Neural progenitor cell (in vitro differentiated cells): Measurements from ENCODE around the gene SGK1.

DNA sequence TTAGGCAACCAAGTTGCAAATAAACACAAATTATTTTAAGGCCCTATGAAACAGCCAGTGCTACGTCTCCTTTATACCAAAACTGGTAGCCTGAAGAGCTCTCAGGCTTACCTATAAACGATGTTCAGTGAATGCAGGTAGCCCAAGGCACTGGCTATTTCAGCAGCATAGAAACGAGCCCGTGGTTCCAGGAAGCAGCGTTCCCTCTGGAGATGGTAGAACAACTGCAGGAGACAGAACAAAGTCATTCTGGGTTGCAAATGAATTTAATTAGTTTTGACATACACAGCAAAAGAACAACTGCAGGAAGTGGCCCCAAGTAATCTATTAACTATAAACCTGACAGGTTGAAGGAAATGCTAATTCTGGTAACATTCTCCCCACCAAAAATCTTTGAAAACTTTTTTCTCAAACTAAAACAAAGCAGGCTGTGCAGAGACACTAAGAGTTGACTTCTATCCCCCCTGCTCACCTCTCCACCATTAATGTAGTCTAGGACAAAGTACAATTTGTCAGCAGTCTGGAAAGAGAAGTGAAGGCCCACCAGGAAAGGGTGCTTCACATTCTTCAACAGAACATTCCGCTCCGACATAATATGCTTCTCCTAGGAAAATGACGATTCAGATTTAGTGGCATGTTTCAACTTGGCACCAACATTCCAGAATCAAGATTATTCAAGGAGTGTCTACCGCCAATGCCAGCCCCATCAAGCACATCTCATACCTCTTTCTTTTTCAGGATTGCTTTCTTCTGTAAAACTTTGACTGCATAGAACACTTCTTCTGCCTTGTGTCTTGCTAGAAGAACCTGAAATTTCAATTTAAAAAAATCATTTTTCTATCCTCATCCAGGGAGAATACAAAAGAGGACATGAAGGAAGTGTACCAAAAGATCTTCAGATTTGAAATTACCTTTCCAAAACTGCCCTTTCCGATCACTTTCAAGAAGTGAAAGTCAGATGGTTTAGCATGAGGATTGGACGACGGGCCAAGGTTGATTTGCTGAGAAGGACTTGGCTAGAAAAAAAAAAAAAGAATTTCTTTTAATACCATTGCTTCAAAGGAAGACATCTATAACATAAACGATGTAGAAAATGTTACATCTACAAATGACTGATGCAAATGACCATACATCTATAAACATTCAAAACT, 120.5 kb upstream of the SLC2A12 start:
- RAMPAGE, long total RNA, result no peak

DNA sequence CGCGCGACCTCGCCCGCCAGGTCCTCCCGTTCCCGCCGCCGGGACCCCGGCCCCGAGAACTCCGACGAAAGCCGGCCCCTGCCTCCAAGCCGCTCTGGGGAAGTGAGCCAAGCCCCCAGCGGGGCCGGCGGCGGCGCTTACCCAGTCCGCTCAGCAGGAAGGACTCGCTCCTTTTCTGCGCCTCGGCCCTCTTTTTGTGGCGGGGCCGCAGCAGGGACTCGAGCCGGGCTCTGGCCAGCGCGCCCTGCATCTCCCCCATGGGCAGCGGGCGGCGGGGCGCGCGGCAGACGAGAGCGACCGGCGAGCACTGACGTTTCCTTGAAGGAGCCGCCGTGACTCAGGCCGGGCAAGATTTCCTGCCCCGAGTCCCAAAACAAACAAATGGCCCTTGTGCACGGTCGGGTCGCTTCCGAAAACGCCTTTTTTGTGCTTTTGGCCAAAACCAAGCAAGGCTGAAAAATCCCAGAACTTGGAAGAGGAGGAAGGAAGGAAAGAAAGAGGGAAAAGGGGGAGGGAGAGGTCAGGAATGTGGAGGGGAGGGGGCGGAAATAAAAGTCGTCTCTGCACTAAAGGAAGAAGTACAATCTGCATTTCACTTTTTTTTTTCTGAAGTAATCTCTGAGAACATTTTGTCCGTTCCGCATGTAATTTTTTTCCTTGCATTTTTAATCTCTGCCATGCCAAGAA, 123.1 kb upstream of the SLC2A12 start:
- RAMPAGE, long total RNA, result no peak

DNA sequence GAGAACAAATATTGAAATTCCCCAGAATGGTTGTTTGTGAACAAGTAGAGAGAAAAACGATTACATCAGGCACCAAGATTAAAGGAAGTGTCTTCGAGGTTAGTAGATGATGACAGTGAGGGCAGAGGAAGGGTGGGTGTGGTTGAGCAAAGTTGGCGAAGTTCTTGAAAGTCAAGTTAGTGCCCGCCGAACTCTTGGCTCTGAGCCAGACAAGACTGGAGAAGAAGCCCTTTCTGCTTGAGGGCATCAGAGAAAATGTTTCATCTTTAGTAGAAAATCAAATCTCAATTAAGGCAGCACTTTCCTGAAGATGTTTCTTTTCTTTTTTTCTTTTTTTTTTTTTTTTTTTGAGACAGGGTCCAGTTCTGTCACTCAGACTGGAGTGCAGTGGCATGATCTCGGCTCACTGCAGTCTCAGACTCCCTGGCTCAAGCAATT, 77.2 kb downstream of the SGK1 start:
- RAMPAGE, long total RNA, result no peak

DNA sequence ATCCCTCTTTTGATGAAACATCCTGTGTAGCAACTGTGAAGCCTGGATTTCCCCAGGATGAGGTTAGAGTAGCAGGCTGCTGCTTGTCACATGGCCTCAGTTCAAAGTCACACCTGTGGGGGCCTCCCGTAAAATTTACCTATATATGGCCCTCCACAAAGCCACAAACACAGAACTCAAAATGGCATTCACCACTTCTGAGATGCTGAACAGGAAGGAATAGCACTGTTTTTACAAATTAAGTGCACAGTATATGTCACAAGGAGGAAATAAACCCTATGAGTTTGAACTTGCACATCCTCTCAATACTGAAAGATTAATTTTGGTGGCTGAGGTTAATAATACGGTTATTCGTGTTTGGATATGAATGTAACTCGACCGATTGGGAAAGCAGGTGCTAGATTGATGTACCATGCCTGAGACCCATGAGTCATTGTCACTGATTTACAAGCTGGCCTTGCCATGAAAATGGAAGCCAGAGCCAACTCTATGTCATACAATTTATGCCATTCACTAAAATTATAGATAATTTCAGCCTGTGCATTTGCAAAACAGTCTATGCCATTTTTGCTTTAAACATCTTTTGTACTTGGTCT, 70.5 kb downstream of the SGK1 start:
- RAMPAGE, long total RNA, result no peak

DNA sequence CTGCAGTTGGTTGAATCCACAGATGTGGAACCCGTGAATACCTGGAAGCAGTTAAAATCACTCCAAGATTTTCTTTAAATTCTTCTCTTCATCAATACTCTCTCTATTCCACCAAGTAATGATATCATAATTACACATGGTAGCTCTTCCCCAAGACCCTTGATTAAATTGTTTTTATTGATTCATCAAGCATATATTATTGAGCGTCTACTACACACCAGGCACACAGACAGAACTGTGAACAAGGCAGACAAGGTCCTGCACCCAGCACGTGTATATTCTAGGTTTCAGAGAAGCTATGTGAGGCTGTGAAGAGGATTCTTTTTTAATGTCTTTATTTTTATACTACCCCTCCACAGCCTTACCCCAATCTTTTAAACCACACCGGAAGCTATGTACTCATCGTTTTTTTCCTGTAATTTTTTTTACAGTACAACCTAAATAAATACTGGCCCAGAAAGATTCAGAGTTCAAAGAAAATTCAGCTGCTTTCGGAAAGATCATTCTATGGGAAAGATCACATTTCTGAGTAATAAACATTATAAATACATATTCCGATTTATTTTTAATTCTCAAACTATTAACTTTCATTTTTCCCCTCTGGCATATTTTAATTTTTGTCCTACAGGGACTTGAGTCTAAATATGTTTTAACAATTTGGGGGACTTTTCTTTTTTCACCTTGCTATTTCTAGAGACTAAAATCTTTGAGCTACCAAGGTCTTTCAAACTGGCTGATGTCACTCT, 10.0 kb downstream of the SGK1 start:
- RAMPAGE, long total RNA, result no peak

- RAMPAGE, long total RNA, result no peak
Observed at GRCh38 chr6:134317345-134318276, at the start of gene SGK1. TSS of gene SGK1 (minus strand) at chr6:134318112.

DNA sequence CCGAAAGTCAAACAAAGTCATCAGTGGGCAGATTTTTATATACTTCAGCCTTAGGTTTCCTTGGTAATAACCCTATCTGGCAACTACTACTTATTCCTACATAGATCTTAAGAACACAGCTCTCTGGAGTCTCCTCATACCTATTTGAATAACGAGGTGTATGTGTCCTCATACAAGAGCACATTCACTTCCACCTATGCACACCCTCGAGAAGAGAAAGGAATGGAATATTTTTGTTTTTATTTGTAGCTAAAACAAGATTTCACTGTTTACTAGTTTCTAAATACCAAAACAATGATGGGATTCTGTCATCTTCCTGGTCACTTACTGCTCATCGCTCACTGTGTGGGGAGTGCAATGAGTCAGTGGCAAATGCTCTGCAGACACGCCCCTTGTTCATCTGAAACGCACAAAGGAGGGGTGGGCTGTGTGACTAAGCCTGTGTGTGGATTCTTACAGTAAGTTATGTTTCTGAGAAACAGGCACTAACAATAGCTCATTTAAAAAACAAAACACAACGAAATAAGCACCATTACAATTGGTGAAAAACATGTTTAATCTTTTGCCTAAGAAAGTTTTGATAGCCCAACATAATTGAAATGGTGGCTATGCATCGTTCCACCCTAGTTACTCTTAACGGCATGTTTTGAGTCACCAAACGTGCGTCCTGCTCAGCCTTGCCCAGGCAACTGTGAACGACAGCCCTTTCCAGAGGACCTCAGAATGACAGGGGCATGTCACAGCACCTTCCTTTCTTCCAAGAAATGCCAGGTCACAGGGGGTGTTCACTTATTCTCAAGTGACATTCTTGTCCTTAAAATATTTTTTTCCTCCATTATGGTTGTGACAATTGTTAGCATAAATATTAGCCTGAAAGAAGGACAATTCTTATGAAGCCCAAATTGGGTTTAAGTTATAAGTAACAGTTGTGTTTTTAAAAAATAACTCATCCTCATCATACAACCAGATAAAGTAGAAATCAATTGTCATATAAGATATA, 118.4 kb upstream of the SGK1 start:
- RAMPAGE, long total RNA, result no peak

- RAMPAGE, long total RNA, result no peak
Observed at GRCh38 chr6:134530748-134531228, 212.9 kb upstream of the SGK1 start.

- RAMPAGE, long total RNA, result no peak
Observed at GRCh38 chr6:134593812-134594202, 275.9 kb upstream of the SGK1 start.

GRCh38 chr6:134644174-134644531, 305.7 kb downstream of the ALDH8A1 start:
- RAMPAGE, long total RNA, result no peak

- RAMPAGE, long total RNA, result no peak
Observed at GRCh38 chr6:134689261-134689547, 260.7 kb downstream of the ALDH8A1 start.

DNA sequence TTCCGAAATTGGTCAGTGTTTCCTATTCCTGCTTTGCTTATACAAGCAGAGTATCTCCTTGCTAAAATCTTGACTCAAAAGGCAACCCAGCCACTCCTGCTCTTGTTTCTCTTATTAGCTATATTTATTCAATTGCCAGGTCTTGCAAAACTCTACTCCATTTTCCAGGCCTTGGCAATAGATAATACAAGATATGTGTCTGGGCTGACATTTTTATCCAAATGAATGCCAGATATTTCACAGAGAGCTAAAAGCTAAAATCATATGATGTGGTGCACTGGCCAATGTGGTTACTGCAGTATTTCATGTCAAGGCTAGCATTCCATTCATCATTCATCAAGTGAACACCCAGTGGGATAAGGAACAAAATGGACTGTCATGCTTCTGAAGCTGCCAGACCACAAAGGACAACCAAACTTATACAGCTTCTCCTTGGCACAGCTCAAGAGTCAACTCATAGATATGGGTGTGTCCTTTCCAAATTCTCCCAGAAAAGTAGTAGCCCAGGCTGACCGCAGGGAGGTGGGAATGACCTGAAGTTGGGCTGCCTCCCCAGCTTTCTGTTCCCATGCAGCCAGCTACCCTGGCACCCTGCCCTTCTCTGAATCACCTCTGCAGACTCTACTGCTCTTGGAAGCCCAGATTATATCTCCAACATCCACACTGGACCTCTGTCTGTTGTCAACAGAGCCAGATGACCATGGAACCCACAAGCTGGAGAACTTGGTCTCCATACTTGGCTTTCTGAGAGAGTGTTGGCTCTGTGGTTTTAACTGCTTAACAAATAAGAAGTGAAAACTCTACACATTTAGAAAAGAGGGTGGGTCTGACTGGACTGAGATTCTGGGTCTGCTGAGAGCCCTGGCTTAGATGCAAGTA, 122.9 kb downstream of the ALDH8A1 start:
- RAMPAGE, long total RNA, result no peak

GRCh38 chr6:135014184-135014719, 40.4 kb downstream of the HBS1L start:
- RAMPAGE, long total RNA, result no peak

DNA sequence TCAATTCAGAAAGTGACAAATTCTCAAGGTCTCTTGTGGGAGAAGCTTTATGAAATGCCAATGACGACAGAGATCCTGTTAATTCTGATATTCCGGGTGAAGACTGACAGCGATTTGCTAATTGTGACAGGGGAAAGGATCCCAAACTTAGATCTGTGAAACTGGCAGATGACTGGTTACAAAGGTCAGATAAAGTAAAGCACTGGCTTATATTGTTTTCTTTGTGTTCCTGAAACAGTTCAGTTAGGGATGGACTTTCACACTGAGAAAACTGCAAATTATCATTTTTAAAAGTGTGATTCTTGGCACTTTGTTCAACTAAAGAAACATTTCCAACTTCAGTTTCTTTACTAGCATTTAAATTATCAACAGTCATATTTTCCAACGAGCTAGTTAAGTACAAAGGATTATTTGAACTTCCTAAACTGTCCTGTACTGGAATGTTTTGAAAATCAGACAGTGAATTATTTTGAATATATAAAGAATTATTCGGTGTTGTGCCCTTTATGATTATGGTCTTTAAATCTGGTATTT, 17.5 kb downstream of the HBS1L start:
- RAMPAGE, long total RNA, result no peak

- RAMPAGE, long total RNA, result no peak
Observed at GRCh38 chr6:135266641-135267652, 85.8 kb downstream of the MYB start.

DNA sequence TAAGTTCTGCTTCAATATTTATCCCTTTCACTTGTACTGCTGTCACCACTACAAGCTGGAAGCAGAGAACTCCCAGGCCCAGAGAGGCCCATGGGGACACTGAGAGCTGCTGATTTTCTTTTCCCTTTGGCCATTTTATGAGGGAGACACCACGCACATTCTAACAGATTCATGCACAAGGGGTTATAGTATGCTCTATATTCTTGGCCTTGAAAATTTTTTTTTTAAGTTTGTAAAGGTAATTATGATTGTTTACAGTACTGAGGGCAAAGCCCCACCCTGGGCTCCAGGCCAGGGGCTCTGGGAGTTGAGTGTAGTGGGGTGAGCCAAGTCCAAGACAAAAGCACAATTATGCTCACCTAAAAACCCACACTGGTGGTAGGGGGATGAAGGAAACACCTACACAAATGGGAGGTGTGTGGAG, 88.5 kb downstream of the MYB start:
- RAMPAGE, long total RNA, result no peak

DNA sequence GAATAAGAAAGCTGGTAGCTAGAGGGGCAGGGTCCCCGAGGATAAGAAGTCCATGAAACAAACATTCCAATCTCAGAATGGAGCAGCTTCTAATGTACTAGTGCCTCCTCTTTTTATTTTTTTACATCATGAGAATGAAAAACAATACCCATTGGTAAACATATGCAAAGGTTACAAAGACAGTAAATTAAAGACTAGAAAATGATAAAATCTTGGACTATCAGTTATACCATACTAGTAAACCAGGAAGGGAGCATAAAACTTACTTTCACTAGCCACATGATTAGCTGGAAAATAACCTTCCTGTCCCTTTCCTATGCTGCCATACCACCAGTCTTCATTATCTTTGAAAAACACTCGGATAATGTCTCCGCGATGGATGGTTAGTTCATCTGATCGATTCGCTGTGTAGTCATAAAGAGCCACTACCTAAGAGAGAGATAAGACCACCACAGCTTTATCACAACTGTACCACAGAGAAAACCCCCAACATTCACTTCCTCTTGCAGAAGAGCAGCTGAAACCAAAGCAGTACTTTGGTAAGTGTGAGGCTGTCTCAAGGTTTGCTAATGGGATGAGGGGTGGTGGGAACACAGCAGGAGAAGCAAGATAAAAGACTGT, 141.9 kb downstream of the MYB start:
- RAMPAGE, long total RNA, result no peak

DNA sequence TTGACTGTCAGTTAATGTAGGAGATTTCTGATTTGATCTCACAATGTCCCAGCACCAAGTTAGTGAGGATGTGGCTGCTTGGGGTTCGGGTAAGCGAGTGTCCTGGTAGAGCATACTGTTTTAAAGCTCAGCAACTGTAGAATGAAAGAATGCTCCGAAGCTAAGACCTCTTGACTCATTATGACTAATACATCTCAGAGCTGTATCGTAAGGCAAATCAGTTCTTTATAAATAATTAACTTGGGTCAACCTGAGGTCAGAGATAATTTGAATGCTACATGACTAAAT, 128.9 kb upstream of the PDE7B start:
- RAMPAGE, long total RNA, result no peak

DNA sequence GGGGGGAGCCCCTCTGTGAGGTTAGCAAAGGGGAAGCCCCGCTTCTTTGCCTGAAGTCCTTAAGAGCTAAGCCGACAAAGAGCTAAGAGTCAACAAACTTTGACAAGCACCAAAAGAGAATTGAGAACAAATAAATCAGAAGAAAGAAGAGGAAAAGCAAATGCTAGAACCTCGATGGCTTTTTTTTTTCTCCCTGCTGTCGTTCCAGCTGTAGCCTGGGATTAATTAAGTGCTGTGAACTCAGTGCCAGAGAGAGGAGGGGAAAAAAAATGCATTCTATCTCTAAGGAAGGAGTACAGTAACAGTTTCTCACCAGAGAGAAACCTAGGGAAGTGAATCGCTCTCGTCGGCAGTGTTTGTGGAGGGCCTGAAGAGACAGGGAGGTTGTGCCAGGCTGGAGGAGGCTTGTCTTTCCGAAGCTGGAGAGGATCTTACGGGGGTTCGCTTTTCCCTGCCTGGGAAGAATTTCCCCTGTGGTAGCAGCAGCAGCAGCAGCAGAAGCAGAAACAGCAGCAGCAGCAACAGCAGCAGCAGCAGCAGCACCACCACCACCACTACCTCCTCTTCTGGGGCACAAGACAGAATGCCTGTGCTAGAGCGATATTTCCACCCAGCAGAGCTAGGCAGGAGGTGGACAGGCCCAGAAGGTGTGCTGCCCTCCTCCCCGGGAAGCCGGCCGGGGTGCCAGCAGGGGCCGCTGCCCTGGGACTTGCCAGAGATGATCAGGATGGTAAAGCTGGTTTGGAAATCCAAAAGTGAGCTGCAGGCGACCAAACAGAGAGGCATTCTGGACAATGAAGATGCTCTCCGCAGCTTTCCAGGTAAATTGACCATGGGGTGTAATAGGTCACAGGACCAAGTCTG, 186.4 kb downstream of the PDE7B start:
- RAMPAGE, long total RNA, result no peak

- RAMPAGE, long total RNA, result no peak
Observed at GRCh38 chr6:136038572-136038952, 187.1 kb downstream of the PDE7B start.